Skeletal muscle tissue (tissue), 7 donors: ENCODE data around the gene GTF2A2.

DNA sequence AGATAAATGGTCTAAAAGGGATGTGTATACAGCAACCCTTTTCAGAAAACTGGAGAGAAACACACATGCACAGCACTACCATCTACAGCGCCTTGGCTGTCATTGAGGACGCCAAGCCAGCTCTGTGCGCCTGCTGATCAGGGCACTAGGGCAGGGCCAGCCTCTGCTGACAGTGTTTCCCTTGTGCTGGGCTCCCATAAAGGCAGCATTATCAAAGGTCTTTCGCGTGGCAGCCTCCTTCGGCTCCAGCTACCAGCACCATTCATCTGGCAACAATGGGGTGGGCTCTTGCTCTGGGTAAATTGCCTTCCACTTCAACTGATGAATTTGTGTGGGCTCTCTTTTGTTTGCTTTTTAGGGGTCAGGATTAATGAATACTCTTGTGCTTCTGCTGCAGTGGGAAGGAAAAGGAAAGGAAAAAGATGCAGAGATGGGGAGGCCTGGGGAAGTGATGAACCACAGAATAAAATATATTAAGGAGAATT, 53.5 kb downstream of the LDHAL6B start:
- PRO-cap, 3 experiments = no peak in any of the 3 experiments
- RAMPAGE, long total RNA = no peak
- RRBS, 2 experiments = no CpG with 5 or more reads among the region's 6 CpGs

DNA sequence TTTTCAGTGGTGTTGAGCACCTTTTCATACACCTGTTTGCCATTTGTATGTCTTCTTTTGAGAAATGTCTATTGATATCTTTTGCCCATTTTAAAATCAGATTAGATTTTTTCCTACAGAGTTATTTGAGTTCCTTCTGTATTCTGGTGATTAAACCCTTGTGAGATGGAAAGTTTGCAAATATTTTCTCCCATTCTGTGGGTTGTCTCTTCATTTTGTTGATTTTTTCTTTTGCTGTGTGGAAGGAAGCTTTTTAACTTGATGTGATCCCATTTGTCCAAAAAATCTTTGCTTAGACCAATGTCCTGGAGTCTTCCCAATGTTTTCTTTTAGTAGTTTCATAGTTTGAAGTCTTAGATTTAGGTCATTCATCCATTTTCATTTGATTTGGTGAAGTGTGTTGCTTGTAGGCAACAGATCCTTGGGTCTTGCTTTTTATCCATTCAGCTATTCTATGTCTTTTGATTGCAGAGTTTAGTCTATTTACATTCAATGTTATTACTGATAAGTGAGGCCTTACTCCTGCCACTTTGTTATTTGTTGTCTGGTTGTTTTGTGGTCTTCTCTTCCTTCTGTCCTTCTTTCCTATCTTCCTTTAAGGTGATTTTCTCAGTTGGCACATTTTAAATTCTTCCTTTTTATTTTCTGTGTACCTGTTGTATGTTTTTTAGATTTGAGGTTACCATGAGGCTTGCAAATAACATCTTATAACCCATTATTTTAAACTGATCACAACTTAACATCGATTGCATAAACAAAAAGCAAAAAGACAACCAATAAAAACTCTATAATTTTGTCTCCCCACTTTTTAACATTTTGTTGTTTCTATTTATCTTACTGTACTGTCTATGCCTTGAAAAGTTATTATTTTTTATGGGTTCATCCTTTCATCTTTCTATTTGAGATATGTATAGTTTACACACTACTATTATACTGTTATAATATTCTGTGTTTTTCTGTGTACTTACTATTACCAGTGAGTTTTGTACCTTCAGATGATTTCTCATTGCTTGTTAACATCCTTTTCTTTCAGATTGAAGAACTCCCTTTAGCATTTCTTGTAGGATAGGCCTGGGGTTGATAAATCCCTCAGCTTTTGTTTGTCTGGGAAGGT, 30.2 kb downstream of the MYO1E start:
- PRO-cap, 3 experiments = no peak in any of the 3 experiments
- RAMPAGE, long total RNA = no peak
- RRBS, 2 experiments = no CpG with 5 or more reads among the region's 1 CpG

DNA sequence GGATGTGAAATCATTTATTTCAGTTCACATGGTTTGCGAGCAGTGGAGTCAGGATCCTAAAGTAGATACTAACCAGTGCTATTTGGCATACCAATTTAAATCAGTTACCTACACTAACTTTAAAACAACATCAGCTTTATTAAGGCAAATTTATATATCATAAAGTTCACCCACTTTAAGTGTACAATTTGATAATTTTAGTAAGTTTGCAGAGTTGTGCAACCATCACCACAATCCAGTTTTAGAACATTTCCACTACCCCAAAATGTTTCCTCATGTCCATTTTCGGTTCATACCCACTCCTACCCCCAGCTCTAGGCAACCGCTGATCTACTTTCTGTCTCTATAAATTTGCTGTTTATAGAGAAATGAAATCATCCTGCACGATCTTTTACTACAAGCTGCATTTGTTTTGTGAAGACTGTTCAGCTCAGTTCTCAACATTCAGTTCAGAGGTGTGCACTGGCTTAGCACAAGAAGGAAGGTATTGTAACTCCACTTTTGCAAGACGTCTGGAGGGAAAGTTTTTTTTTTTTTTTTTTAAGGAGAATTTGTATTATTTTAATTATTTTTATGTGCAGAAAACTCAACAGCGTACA, 31.5 kb upstream of the FAM81A start:
- PRO-cap, 3 experiments = no peak in any of the 3 experiments
- RAMPAGE, long total RNA = no peak
- RRBS, 2 experiments = no CpG with 5 or more reads among the region's 6 CpGs

GRCh38 chr15:59549635-59550168, 61.9 kb upstream of the GCNT3 start:
- PRO-cap, 3 experiments = no peak in any of the 3 experiments
- RAMPAGE, long total RNA = no peak
- RRBS, 2 experiments = no CpG with 5 or more reads among the region's 4 CpGs

GRCh38 chr15:59553808-59554464, 57.6 kb upstream of the GCNT3 start:
- PRO-cap, 3 experiments = no peak in any of the 3 experiments
- RAMPAGE, long total RNA = no peak
- RRBS, 2 experiments = no CpG with 5 or more reads among the region's 5 CpGs

DNA sequence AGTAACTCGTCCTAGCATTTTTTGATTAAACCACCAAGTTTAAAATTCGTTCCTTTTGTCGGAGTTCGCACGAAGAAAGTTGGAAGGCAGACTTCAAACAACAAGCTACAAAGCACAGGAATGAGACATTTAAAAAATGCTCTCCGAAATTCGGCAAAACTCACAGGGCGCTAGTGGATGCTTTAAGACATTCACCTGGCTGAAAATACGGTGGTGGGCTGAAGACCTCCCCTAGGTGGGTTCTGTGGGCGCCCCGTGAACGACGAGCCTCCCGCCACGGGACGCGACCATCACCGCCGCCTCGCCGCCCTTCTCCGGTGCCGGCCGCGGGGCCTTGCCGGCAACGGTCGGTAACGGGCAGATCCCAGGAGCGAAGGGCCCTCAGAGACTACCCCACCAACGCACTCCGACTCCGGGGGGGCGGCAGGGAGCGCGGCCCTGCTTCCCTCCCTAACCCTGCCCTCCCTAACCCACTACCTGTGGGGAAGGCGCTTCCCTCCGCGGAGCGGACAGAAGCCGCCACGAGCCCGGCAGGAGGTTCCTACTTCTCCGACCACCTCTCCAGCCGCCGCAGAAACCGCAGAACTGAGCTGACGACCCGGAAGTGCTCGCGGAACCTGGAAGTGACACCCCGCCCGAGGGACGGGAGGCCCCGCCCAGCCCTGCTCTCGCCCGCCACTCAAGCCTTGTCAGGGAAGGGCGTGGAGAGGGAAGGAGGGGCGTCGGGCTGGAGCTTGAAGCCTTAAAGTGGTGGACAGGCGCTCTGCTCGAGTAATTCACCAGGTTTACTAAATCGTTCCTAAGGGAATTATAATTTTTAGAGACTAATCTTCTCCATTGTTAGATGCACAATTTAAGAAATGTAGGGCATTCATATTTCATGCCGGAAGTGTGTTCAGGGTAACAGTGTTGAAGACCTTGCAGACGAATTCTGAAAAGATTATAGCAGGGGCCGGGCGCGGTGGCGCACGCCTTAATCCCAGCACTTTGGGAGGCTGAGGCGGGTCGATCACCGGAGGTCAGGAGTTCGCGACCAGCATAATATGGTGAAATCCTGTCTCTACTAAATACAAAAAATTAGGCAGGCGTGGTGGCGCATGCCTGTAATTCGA, at the start of gene GTF2A2:
Gene GTF2A2, minus strand, starts transcription at position 587 of the 1,112 bp plus-strand sequence.
- PRO-cap, 3 experiments = peak in 3 of 3 experiments; most common plus-strand start position 722 of the sequence (in 1); most common minus-strand start position 587 of the sequence (in 3)
- RAMPAGE, long total RNA = start-site peak on the minus strand centred at position 577 of the sequence, 38 bp wide, 547 and 224 reads in 2 replicates
- RRBS, 2 experiments = 2% methylated on average over 27 to 29 of the region's 78 CpGs

DNA sequence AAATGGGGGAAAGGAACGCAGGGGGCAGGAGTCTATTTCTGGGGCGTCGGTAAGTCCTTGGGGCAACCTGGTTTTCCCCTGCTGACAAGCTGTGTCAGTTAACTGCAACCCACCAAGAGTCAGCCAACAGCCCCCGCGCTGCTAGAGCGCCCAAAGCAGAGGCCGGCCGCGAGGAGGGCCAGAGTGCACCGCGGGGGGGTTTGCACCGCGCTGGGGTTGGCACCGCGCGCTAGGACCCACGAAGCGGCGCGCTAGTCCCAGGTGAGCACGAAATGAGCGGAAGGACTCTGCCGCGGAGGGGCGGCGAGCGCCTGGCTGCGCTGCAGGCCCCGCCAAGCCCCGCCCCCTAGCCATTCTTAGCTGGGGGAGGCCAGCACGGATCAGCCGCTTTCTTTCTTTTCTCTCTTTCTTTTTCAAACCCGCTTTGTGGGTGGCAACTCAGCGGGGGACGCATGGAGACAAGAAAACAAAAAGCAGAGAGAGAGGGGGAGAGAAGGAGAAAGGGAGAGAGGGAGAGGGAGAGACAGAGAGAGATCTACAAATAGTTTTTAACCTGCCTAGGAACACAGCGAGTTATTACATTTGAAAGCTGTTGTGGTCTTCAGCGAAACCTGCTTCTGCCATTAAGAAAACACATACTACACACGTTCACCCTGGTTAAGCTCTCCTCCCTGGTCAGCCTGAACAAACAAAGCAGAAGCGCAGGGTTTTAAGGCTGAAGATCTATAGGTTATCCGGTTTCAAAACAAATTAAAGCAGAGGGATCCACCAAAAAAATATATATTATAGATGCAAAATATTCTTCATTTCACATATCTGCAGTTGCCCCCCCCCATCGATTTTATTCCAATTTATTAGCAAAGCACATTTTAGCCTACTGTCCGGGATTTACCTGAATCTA, 6.9 kb upstream of the FOXB1 start:
- PRO-cap, 3 experiments = no peak in any of the 3 experiments
- RAMPAGE, long total RNA = no peak
- RRBS, 2 experiments = 15 to 29% methylated on average over 1 of the region's 42 CpGs

- PRO-cap, 3 experiments = no peak in any of the 3 experiments
- RAMPAGE, long total RNA = no peak
- RRBS, 2 experiments = no CpG with 5 or more reads among the region's 9 CpGs
Observed at GRCh38 chr15:60348725-60349133, 49.1 kb downstream of the ANXA2 start.

DNA sequence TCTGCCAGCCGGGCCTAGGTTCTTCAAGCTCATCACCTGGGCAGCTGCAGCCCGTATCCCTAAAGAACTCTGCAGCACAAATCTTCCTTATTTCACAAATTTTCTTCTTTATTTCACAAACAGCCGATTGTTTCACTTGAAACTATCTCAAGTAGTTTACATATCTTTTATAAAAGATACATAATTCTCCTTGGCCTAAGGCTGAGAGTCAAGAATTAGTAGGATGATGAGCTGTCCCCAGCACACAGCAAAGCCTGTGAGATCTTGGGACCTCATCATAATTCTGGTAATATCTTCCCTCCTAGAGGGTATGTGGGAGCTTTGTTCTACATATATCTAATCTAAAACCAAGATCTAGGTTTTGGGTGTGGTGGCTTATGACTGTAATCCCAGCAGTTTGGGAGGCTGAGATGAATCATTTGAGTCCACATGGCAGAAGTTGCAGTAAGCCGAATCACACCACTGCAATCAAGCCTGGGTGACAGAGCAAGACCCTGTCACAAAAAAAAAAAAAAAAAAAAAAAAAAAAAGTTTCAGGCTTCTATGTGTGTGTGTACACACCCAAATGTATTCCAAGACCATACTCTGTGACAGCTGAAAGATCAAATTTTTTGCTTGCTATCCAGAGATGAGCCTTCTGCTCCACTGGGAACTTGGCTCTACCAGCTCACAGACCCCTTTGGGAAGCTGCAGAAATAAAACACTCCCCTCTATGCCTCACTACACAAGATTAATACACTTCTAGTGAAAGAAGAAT, 35.1 kb downstream of the ANXA2 start:
- PRO-cap, 3 experiments = no peak in any of the 3 experiments
- RAMPAGE, long total RNA = no peak
- RRBS, 2 experiments = no CpG with 5 or more reads among the region's 4 CpGs

DNA sequence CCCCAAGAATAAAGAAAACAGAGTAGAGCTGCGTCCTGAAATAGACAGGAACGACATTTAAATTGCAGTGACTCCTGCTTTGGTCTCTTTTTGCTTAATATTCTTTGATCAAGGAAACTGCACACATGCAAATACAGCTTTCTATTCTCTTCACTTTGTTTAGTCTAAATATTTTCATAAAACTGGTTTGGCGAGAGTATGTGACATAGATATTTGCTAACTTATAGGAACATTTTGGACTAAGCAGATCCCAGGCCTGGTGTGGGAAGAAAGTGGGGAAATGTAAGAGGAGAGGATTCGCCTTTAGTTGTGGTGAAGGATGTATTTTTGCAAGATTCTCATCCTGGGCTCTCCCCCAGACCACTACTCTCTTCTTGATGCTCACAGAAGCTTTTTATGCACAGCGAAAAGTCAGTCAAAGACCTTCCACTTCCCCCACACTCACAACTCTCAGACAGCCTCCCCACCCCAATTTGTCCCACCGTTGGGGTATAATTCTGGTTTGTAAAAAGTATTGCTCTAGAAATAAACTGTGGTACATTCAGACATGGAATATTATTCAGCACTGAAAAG, 10.8 kb downstream of the ANXA2 start:
- PRO-cap, 3 experiments = no peak in any of the 3 experiments
- RAMPAGE, long total RNA = no peak
- RRBS, 2 experiments = no CpG with 5 or more reads among the region's 6 CpGs

GRCh38 chr15:60419895-60420212, 22.1 kb upstream of the ANXA2 start:
- PRO-cap, 3 experiments = no peak in any of the 3 experiments
- RAMPAGE, long total RNA = no peak
- RRBS, 2 experiments = no CpG with 5 or more reads among the region's 1 CpG

- PRO-cap, 3 experiments = no peak in any of the 3 experiments
- RAMPAGE, long total RNA = no peak
- RRBS, 2 experiments = no CpG with 5 or more reads among the region's 2 CpGs
Observed at GRCh38 chr15:60568176-60568678, 89.3 kb upstream of the ICE2 start.

- PRO-cap, 3 experiments = no peak in any of the 3 experiments
- RAMPAGE, long total RNA = no peak
- RRBS, 2 experiments = no CpG with 5 or more reads among the region's 11 CpGs
Observed at GRCh38 chr15:60569693-60570233, 90.8 kb upstream of the ICE2 start.

GRCh38 chr15:60581357-60581805, 102.4 kb upstream of the ICE2 start:
- PRO-cap, 3 experiments = no peak in any of the 3 experiments
- RAMPAGE, long total RNA = no peak
- RRBS, 2 experiments = no CpG with 5 or more reads among the region's 4 CpGs

GRCh38 chr15:60752192-60752973, 273.4 kb upstream of the ICE2 start:
- PRO-cap, 3 experiments = no peak in any of the 3 experiments
- RAMPAGE, long total RNA = no peak
- RRBS, 2 experiments = no CpG with 5 or more reads among the region's 19 CpGs

DNA sequence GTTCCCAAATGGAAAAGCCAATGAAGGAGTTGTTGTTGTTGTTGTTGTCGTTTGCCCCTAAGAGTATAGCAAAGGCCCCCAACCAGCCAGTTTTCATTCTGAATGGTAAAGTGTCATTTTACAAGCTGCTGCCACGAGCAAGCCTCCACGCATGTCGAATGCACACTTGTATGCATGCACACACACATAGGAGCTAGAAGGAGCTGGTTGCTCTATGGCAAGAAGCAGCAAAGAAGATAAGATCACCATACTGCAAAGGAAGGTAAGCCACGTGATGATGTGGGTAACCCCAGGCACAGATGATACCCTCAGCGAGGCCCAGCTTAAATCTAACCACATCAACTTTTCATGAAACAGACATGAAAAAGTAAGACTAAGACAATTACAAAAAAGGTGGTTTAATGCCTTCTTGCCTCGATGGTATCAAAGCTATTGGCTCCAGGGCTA, 365.5 kb upstream of the ICE2 start:
- PRO-cap, 3 experiments = no peak in any of the 3 experiments
- RAMPAGE, long total RNA = no peak
- RRBS, 2 experiments = no CpG with 5 or more reads among the region's 7 CpGs

DNA sequence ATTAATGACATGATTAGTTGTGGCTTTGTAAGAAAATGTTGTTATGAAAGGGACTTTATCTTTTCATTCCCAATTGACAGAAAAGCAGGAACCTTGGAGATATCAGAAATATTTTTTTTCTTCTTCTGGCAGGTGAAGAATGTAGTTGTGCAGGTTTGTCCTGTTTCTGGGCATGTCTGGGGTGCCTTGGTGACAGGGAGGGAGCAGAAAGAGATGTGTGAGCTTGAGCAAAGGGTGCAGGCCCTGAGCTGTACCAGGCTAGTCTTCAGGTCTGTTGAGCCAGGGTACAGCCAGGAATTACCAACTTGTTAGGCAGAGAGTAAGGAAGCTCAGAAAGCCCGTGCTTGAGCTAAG, 310.6 kb downstream of the RORA start:
- PRO-cap, 3 experiments = no peak in any of the 3 experiments
- RAMPAGE, long total RNA = no peak
- RRBS, 2 experiments = no CpG with 5 or more reads among the region's 1 CpG

GRCh38 chr15:61011135-61011619, 217.9 kb downstream of the RORA start:
- PRO-cap, 3 experiments = no peak in any of the 3 experiments
- RAMPAGE, long total RNA = no peak
- RRBS, 2 experiments = no CpG with 5 or more reads among the region's 3 CpGs

- PRO-cap, 3 experiments = peak in 1 of 3 experiments; most common plus-strand start chr15:61033204 (in 1)
- RAMPAGE, long total RNA = no peak
- RRBS, 2 experiments = no CpG with 5 or more reads among the region's 5 CpGs
Observed at GRCh38 chr15:61032770-61033392, 196.2 kb downstream of the RORA start.

- PRO-cap, 3 experiments = no peak in any of the 3 experiments
- RAMPAGE, long total RNA = no peak
- RRBS, 2 experiments = no CpG with 5 or more reads among the region's 10 CpGs
Observed at GRCh38 chr15:61170191-61170961, 58.7 kb downstream of the RORA start.